Measurements from ENCODE around the gene PSMD5.

DNA sequence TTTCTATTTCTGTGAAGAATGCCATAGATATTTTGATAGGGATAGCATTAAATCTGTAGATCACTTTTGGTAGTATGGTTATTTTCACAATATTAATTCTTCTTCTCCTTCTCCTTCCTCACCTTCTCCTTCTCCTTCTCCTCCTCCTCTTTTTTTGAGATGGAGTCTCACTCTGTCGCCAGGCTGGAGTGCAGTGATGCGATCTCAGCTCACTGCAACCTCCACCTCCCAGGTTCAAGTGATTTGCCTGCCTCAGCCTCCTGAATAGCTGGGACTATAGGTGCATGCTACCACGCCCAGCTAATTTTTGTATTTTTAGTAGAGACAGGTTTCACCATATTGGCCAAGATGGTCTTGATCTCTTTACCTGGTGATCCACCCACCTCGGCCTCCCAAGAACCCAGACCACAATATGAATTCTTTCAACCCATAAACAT, 51.8 kb upstream of the CDK5RAP2 start:
- RRBS: no CpG with 5 or more reads among the region's 4 CpGs

- RRBS: no CpG with 5 or more reads among the region's 9 CpGs
Observed at GRCh38 chr9:120710073-120710762, 4.1 kb downstream of the MEGF9 start.

GRCh38 chr9:120730659-120731683, 16.7 kb upstream of the MEGF9 start:
- RRBS: no CpG with 5 or more reads among the region's 8 CpGs

- RRBS: no CpG with 5 or more reads among the region's 72 CpGs
Observed at GRCh38 chr9:120842616-120843575, at the start of gene PSMD5. Gene PSMD5, minus strand, starts transcription at chr9:120842922.

GRCh38 chr9:120868941-120870023, 7.7 kb downstream of the PHF19 start:
- RRBS: no CpG with 5 or more reads among the region's 54 CpGs

- RRBS: no CpG with 5 or more reads among the region's 2 CpGs
Observed at GRCh38 chr9:120874797-120875408, 2.1 kb downstream of the PHF19 start.

DNA sequence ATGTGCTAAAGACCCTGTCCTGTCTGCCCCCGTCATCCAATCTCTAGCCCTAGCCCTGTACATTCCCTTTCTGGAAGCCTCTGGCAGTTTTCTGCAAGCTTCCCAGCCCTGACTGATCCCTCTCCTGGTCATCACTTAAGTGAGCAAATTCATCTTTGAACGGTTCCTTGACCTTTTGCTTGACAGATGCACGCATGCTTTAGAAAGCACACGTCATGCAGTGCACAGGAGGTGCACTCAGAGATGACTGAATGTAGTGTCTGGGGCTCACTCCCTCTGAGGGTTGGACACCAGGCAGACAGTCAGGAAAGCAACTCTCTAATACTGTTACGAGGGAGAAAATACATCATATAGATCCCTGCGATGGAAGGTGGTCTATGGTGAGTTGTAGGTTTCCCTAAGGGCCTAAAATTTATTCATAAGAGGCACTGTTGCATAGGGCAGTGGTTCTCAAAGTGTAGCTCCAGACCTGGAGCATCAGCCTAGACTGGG, 16.5 kb upstream of the PHF19 start:
- RRBS: no CpG with 5 or more reads among the region's 6 CpGs

DNA sequence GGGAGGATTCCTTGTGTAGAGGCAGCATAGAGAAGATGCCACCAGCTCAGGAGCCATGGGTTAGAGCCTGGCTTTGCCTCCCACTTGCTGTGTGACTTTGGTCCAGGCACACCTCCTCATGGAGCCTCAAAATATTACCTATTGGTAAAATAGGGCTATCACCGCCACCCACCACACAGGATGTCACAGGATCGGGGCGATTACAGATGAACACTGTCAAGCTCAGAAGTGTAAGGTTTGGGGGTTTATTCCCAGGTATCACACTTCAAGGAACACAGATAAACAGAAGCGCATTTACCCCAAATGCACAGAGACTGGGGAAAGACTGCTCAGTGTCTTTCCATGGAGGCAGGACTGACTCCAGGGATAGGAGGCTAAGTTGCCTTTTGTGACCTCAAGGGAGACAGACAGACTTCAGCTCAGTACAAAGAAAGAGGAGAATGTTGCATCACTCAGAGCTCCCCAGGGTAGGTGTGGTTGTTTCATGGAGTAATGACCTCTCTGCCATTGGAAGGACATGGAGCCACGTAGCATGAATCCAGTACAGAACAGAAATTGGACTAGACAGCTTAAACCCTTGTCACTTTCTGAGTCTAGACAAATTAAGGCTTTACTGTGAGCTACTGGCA, 6.6 kb downstream of the TRAF1 start:
- RRBS: no CpG with 5 or more reads among the region's 5 CpGs

DNA sequence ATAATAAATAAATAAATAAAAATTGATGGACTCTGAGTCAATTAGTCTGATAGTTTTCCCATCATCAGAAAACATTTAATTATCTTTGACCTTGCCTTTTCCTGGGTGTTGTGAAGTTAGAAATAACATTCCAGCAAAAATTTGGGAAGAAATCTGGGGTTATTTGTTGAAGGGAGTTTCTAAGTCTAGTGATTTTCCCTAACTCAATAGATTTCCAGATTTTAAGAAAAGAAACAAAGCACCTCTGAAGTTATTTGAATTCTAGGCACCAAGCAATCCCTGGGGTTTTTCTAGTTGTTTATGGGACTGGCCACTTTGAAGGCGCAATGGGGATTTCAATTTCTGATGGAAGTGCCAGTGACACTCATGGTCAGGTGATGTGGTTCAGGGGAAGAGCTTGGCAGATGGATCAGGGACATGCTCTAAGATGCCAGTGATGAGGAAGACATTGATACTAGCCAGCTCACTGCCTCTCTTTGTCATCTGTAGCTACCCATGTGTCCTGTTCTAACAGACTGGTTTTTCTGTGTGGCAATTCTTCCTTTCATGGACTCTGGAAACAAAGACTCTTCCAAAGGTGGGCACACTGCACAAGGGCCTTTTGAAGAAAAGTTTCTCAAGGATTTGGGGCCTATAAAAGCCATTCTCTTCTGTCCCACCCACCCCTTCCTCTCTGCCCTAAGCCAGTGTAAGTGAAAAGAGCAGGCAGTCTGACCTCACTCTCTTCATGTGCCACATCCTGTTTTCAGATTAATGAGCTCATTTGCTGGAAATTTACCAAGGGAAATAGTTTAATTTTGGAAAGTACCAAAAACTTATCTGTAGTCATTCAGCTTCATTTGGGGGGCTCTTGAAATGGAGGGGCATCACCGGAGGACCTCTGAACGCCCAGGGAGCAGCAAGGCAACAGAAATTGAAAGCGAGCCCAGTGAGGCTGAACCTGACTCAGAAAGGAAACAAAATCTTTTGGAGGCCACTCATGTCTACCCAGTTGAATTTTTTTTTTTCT, 4.7 kb upstream of the TRAF1 start:
- RRBS: no CpG with 5 or more reads among the region's 4 CpGs

DNA sequence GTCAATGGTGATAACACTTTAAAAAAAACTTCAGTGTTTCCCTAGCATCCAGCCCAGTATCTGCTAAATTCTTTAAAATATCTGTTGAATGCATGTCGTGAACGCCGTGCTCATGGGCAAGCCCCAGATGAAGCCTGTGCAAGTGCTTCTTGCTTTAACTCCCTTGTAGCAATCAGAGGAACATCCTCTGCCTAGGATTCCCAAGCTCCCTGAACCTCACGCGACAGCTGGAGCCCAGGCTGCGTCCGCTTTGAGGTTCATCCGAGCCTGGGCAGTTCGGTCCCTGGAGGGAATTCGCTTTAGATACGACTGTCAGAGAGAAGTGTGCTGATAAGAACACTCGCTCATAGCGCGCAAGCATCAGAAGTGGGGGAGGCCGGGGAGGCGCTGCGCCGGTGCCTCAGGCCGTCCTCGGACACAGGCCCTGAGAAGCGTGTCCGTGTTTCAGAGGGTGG, 522 bp upstream of the CNTRL start:
- RRBS: no CpG with 5 or more reads among the region's 22 CpGs

- RRBS: no CpG with 5 or more reads among the region's 6 CpGs
Observed at GRCh38 chr9:121228608-121229110, 27.0 kb upstream of the RAB14 start.

DNA sequence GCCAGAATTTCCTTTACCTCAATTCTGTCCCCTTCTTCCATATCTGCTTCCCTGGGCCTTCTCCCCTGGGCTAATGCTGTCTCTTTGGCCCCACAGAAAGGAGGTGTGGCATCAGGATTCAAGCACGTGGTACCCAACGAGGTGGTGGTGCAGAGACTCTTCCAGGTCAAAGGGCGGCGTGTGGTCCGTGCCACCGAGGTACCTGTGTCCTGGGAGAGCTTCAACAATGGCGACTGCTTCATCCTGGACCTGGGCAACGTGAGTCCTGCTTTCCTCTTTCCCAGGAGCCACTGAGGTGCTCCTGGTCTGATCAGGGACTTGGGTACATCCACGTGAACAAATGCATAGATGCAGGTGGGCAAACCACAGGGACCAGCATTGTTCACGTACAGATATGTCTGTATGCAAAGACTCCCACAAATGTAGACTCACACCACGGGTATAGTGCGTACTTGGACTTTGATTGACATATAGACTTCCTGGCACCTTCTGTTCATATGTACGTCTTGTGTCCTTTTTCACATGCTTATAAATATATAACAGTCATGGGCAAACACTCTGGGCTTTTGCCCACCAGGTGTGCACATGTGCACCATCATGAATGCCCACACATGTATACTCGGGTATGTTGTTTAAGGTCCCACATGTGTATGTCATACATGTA, 42.8 kb downstream of the GSN start:
- RRBS: no CpG with 5 or more reads among the region's 14 CpGs

DNA sequence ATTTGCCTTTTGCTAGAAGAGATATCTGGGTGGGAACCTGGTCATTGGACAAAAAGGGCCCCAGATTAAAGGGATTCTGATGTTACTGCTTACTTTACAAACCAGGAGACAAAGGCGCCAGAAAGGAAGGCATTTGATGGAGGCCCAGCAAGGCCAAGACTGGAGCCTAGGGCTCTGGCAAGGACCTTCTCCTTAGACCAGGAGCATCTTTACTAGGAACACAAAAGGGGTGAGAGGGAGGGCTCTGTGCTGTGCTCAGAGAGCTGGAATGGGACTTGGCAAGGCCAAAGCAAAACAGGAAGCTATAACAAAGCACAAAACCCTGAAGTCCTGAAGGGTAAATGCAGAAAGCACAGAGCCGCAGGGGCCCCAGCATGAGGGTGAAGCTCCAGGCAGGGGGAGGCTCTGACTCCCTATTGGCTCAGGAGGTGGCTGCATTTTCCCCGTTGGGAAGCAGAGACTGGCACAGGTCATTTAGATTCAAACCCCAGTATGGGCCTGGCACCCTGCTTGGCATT, 46.5 kb downstream of the GGTA1 start:
- RRBS: no CpG with 5 or more reads among the region's 3 CpGs

- RRBS: no CpG with 5 or more reads among the region's 3 CpGs
Observed at GRCh38 chr9:121568364-121568724, 68.7 kb upstream of the GGTA1 start.

GRCh38 chr9:121601079-121601613, 50.3 kb upstream of the DAB2IP start:
- RRBS: no CpG with 5 or more reads among the region's 3 CpGs

GRCh38 chr9:121743048-121743997, 91.9 kb downstream of the DAB2IP start:
- RRBS: 9% methylated on average over 7 of the region's 20 CpGs

GRCh38 chr9:121746824-121747232, 95.4 kb downstream of the DAB2IP start:
- RRBS: no CpG with 5 or more reads among the region's 2 CpGs

- RRBS: no CpG with 5 or more reads among the region's 12 CpGs
Observed at GRCh38 chr9:121753762-121754595, 102.5 kb downstream of the DAB2IP start.

DNA sequence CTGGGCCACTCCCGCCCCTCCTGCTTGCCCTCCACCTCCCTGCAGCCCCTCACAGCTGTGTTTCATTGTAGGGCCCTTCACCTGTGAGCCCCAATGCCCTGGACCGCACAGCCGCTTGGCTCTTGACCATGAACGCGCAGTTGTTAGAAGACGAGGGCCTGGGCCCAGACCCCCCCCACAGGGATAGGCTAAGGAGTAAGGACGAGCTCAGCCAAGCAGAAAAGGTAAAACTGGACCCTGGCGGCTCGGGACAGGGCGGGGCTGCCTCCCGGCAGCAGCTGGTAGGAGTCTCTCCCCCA, 122.7 kb downstream of the DAB2IP start:
- RRBS: no CpG with 5 or more reads among the region's 11 CpGs